Right common carotid artery plus branches (tissue), 1 donor: ENCODE measurements around a stretch of chr18.

DNA sequence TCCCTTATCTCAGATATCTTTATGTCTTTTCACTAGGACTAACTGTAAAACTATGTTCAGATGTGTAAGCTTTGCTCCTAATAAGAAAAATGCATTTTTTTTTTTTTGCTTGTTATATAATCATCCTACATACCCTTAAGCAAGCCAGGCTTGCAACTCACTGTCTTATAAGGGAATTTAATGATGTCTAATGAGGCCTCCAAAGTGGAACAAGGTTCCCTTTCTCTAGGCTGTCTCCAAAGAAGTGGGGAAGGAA lies 178.4 kb downstream of the SERPINB8 start:
- PRO-cap = no peak

DNA sequence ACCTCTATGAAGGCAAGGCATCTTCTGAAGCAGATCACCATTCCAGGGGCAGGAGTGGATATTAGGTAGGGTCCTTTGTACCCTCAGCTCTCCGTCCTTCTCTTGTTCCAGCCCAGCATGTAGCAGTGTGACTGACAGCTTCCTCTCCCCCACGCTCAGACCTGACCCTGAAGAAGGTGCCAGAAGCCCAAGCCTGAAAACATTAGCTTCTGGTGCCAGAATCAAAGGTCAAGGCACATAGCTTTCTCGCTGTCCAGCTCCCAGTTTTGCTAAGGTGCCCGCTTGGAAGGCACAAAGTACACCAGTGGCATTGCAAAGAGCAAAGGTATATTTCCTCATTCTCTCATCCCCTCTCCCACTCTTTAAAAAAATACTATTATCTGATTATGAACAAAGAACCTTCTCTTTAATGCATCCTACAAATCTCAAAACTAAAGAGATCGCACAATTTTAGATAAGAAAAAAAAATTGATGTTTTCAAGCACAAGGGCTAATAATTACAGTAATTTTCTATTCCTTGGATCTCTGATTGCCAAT lies 302.4 kb downstream of the SERPINB8 start:
- PRO-cap = no peak

DNA sequence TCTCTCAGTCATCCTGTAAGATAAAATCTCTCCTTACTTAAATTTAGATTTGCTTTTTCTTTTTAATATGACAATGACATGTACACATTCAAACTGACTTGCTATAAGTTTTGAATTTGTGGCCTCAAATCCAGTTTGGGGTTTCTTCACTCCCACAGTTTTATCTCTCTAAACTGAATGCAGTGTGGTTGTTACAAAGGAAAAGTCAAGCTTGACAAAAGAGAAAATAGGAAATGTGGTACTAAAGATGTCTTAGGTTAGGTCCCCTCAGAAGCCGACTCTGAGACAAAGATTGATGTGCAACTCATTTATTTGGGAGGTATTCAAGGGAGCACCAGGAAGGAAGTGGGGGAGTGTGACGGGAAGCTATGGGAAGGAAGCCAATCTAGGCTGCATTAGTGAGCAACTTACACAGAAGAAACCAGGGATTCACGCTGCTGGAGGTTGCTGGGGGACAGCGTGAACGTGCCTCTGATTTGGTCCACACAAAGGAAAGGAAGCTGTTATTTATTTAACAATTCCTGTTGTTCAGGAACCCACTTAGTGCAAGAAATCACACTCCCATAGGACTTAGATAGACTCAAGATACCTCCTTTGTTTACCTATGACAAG lies 306.8 kb downstream of the SERPINB8 start:
- PRO-cap = no peak

GRCh38 chr18:67599273-67599780 lies 82.8 kb upstream of the DSEL start:
- PRO-cap = no peak

DNA sequence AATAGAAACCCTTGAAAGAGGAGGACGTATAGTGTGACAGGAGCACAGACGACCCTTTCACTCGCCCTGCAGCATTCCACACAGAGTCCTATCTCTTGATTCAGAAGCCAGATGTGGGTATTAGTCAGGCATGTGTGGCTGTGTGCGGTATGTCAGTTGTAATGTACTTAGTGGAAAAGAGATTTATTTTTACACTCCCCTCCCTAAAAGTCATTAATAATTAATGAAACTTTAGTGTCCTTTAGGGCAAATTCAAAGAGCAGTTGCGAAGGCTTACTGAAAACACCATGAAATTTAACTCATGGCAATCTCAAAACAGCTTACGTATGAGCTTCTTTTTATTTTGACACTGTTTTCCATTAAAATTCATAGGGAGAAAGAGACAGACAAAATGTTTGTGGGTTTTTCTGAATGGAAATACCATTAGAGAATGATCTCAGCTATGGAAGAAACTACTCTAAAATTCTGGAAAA lies 83.8 kb upstream of the DSEL start:
- PRO-cap = no peak

DNA sequence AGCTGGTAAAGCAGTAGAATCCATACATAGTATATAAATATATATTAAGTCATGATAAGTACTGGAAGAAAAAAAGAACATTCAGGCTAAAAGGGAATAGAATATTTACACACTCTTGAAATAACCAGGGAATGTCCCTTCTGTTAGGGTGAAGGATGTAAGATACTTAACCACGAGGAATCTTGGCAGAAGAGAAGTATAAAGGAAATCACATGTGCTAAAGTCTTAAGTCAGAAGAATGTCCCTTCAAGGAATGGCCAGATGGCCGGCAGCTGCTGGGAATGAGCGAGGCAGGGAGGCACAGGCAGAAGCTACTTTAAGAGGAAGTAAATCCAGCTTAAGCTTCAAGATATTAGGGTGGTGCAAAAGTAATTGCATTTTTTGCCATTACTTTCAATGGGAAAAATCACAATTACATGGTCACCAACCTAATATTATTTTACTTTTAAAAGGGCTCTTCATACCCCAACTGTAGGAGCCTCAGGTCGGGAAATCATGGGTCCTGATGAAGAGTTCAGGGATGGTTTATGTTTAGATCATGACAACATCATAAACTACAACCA lies 5.5 kb downstream of the CCDC102B start:
- PRO-cap = no peak

- PRO-cap = no peak
Observed at GRCh38 chr18:69367368-69367567, 33.4 kb upstream of the DOK6 start.

DNA sequence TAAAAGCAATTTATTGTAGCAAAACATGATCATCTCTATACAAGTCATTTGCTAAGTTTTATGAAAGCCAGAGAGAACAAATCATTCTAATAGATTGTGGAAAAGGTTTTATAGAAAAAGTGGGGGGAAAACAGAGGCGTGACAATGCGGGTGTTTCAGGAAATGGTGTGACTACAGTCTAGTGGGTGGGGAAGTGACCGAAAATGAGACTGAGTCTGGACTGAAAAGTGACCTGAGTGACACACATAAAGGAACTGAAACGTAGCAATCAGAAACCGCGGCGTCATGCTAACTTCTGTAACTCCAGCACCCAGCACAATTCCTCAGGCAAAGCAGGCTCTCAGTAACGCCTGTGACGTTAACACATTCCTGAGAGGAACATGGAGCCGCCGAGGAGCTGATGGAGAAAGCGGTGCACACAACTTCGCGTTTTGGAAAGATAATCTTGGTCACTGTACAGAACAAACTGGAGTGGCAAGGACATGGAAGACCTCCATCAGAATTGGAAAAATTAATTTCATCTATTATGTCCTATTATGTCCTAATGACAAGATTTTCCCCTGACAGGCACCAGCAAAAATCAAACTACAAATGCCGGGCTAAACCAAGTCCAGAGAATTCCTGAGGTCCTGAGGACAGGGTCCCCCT lies 1.3 kb upstream of the CD226 start:
- PRO-cap = no peak

- PRO-cap = no peak
Observed at GRCh38 chr18:69961536-69961880, 13.8 kb upstream of the CD226 start.

DNA sequence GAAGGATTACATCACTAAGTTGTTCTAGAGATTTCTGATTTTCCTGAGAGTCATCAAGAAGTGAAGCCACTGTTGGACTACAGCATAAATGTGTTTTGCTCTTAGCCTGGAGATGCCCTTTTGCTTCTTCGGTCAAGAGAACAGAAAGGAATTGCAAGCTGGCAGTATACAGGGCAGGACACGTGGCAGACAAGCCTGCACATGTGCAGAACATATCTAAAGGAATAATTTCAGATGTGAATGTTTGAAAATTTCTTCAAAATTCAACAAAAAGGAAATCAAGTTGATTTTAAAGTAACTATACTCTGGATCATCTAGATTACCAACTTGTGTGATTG lies 100.3 kb upstream of the CD226 start:
- PRO-cap = no peak

DNA sequence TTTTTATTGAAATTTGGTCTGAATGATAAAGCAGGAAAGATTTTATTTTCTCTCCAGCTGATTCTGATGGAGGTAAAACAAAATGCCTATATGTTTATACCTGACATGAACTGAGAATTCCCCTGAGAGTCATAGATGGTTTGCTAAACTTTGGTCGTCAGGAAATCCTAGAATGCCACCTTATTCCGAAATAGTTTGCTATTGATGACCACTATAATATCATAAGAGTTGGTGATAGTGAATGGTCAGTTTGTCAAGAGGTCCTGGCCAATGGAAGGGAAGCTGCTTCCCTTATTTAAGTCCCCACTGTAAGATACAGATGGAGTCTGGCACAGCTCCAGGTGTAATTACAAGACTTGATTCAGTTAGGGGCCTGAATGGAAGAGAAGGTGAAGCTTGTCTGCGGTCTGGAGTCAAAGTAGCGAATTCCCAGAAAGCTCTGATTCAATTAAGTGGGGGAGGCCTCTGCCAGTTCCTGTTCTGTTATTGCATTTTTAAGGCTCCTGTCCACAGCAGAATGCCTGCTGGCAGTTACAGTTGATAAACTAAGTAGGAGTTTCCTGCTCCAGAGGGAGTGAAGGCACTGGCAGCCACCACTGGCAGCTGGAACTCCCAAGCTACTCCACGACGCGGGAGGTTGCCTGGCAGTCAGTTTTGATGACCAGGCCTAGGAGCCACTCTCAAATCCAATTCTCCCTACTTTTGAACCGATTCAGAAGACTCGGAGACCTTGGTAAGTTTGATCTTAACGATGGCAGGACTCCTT lies 181.0 kb downstream of the SOCS6 start:
- PRO-cap = no peak

DNA sequence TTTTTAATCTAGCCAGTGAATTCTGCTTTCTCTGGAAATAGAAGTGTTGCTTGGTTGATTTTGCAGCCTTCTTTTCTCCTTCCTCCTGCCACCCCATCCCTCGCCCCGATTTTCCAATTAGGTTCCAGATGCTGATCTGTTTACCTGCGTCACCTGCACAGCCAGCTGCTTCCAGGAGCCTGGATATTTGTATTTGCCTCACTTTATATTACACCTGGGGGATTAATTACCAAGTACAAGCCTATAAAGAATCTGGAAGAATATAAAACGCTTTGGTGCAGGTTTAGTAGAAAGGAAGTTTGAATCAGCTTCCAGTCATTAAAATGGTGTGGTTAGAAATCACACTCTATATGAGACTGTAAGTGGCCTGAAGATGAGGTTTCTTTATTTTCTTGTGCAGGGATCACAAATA lies 234.5 kb downstream of the SOCS6 start:
- PRO-cap = no peak

GRCh38 chr18:74082356-74082849 lies 65.2 kb downstream of the FBXO15 start:
- PRO-cap = no peak

- PRO-cap = no peak
Observed at GRCh38 chr18:74082987-74083540, 64.6 kb downstream of the FBXO15 start.

GRCh38 chr18:74225140-74225492 lies 66.6 kb downstream of the CYB5A start:
- PRO-cap = no peak

DNA sequence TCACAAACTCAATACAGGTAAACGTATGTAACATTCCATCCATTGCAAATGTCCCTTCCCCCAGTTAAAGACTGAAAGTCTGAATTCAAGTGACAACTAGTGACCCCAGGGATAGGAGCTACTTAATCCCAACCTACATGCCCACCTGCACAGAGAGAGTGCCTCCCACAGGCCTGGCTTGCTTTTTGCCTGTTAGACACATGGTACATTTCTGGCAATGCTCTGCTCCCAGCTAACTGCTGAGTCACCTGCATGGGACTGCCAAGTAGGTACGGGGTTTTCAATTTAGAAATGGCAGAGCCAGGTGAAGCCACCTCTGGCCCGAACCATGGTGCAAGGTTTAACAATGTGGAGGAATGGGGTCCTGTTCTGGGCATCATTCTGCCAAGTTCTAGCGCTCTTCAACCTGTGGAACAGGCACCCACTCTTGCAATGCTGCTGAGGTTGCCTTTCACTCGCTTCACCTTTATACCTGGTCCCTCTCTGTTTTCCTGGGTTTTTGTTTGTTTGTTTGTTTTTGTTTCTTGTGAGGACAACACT lies 60.4 kb downstream of the CYB5A start:
- PRO-cap = no peak

- PRO-cap = no peak
Observed at GRCh38 chr18:74248931-74249544, 42.7 kb downstream of the CYB5A start.

DNA sequence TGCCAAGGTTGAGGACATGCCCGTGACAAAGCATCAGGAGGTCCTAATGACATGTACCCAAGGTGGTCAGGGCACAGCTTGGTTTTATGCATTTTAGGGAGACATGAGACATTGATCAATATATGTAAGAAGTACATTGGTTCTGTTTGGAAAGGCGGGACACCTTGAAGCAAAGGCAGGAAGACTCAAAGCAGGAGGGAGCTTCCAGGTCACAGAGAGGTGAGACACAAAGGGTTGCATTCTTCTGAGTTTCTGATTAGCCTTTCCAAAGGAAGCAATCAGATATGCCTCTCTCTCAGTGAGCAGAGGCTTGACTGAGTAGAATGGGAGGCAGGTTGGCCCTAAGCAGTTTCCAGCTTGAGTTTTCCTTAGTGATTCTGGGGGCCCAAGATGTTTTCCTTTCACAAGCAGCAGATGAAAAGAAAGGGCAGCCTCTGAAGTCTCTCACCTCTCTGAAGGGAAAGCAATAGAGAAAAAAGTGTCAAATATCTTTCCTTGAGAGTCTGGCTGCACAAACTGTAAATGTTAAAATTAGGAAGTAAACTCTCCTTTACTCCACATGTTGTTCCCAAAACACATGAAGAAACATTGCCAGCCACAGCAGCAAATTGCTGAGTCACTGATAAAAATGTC lies 40.4 kb downstream of the CYB5A start:
- PRO-cap = no peak

- PRO-cap = no peak
Observed at GRCh38 chr18:74260682-74261674, 30.8 kb downstream of the CYB5A start.

DNA sequence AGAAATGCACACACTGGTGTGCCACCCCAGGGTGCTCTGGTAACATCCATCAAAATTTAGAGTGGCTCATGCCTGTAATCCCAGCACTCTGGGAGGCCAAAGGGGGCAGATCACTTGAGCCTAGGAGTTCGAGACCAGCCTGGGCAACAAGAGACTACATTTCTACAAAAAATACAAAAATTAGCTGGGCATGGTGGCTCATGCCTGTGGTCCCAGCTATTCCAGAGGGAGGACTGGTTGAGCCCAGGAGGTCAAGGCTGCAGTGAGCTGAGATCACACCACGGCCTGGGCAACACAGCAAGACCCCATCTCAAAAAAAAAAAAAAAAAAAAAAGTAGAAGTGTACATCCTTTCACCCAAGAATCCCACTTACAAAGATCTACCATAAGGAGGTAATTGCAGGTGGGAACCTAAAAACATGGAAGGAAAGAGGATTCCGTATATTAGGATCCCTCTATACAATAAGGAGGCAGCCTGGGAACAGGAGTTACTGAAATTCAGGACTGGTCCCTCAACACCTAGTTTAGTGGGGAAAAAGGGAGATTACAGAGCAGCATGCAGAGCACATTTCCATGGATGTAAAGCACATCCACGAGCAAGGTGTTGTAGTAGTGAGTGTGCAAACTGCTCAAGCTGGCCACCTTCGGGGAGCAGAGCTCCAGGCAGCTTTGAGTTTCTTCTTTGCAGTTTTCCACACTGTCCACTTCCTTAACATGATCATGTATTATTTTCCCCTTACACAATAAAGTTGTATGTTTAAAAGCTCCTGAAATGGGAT lies 6.0 kb downstream of the CYB5A start:
- PRO-cap = no peak